Measurements from ENCODE around the genes SYT11 and SMG5.

DNA sequence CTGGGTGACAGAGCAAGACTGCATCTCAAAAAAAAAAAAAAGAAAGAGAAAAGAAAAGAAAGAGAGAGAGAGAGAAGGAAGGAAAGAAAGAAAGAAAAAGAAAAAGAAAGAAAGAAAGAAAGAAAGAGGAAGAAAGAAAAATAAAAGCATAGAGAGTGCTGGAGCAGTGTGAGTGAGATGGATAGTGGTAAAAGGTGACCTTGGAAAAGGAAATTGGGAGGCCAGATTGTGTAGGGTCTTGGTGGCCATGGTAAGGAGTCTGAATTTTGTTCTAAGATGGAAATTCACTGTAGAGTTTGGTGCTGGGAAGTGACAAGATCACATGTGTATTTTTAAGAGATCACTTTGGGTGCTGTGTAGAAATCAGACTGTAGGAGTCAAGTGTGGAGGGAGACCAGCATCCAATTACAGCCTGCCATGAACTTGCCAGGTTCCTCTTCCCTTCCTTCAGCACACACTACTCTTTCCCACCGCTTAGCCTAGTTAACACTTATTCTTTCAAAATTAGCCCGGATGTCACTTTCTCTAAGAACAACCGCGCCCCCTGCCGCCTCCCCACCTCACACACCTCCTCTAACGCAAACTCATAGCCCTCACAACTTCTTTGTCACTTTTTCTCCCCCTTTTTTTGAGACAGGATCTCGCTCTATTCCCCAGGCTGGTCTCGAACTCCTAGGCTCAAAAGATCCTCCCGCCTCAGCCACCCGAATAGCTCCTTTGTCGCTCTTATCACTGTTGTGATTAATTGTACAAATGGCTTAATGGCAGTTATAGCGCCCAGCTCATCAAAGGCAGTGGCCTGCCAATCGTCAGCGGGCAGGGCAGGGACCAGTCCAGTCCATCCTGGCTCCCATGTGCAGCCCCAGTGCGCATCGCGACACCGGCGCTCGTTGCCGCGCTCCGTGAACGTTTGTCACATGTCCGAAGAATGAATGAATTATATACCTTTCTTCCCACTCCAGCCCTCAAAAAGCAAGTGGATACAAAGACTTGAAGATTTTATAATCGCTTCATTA, 14.5 kb downstream of the GBA1 start:
- PRO-cap: no peak
- RAMPAGE, long total RNA, 4 experiments: no peak in any of the 4 experiments

DNA sequence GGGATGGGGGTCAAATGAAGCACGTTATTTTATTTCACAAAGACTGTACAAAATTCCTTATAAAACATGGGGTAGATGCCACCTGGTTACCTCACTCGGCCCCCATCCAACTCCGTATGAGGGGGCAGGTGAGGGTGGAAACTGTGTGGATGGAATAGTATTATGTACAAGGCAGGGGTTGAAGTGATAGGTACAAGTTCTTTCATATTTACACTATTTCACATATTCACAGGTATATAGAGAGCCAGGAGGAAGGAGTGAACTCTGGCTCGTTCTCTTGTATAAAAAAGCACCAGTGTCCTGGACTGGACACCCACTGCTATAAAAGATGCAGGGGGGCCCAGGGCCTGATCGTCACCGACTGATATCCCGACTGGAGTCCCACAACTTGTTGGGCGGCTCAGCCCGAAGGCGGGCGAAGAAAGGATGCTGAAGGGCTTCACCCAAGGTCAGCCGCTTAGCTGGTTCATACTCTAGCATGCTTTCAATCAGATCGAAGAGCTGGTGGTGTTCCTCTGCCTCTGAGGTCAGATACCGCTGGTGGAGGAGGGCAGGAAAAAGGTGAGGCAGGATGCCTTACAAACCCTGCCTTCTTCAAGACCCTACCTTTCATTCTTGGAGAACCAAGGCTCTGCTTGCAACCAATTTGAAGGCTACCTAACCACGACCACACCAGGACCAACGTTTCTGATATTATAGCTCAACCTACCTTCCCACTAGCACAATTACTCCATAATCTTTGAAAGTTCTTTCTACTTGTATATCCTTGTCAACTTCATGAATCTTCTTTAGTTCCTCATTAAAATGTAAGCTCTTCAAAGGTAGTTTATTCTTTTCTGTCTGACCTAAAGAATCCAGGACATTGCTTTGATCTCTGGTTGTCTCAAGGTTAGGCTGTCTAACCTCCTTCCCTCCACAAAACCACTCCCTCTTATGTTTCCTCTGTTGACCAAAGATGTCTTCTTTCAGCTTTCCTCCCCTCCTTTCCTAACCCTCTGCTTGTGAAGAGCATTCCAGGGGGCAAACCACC, 1.0 kb upstream of the SCAMP3 start:
- PRO-cap: no peak
- RAMPAGE, long total RNA, 4 experiments: no peak in any of the 4 experiments

DNA sequence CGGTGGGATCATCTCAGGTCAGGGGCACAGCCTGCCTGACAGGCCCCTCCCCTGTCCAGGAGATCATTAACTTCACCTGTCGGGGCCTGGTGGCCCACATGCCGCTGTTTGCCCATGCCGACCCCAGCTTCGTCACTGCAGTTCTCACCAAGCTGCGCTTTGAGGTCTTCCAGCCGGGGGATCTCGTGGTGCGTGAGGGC, 8.3 kb downstream of the HCN3 start:
- PRO-cap: no peak
- RAMPAGE, long total RNA, 4 experiments: no peak in any of the 4 experiments

- PRO-cap: no peak
- RAMPAGE, long total RNA, 4 experiments: no peak in any of the 4 experiments
Measured at GRCh38 chr1:155324644-155325695, 4.3 kb downstream of the RUSC1 start.

DNA sequence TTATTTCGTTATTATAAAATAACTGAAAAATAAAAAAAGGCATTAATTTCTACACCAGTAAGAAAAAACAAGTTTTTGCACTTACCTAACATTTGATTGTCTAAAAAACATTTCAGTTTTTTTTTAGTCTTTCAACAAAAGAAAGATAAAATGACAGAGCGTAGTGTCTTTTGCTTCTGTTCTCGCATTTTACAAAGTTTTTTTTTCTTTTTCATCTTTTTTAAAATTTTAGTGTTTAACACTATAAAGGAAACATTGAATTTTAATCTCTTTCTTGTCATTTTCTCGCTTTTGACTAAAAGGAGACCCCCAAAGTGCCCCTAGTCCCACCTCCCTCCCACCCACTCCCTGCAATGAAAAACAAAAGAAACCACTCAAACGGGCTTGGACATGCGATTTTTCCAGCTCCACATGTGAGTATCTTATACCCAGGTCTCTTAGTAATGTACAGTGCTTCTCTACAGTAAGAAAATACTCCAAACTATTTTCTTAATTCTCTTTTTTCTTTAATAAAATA, 14.9 kb downstream of the RUSC1 start:
- PRO-cap: no peak
- RAMPAGE, long total RNA, 4 experiments: no peak in any of the 4 experiments

GRCh38 chr1:155388348-155388857, 67.7 kb downstream of the RUSC1 start:
- PRO-cap: no peak
- RAMPAGE, long total RNA, 4 experiments: no peak in any of the 4 experiments

DNA sequence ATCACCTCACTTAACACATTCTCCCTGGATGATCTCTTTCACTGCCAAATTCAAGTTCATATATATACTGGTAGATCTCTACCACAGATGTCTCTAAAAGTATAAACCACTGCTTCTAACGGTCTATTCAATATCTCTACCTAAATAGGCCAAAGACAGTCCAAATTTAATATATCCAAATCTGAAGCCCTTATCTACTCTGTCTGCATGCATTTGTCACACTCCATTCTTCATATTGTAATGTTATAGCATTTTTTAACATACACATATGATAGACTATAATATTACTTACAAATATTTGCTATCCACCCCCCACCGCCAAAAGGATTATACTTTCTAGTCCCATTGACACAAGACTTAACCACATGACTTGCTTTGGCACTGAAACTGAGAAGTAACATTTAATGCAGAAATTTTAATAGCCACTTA, 106.0 kb downstream of the ASH1L start:
- PRO-cap: no peak
- RAMPAGE, long total RNA, 4 experiments: no peak in any of the 4 experiments

DNA sequence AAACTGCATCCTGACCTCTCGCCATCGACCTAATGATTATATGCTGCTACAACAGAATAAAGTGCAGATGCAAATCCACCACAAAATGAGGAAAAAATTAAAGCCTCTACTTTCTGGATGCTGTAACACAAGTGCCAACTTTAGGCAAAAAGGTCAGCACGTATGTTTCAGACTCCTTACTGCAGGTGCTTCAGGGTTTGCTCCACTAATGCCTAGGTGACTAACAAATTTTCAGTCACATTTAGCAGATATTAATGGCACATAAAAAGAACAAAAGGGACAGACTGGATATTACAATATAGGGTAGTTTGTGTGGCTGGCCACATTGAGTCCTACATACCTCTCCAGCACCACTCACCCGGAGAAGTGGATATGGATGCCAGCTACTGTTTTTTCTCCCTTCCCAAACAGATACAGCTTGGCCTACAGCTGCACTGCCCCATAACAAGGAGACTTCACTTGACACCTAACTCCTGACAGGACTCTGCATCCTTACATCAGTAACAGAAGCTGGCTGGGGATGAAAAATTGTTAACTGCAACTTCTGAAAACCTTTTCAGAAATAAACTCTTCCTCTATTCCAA, 9.7 kb downstream of the YY1AP1 start:
- PRO-cap: no peak
- RAMPAGE, long total RNA, 4 experiments: no peak in any of the 4 experiments

- PRO-cap: no peak
- RAMPAGE, long total RNA, 4 experiments: no peak in any of the 4 experiments
Measured at GRCh38 chr1:155679384-155679845, 9.2 kb downstream of the YY1AP1 start.

DNA sequence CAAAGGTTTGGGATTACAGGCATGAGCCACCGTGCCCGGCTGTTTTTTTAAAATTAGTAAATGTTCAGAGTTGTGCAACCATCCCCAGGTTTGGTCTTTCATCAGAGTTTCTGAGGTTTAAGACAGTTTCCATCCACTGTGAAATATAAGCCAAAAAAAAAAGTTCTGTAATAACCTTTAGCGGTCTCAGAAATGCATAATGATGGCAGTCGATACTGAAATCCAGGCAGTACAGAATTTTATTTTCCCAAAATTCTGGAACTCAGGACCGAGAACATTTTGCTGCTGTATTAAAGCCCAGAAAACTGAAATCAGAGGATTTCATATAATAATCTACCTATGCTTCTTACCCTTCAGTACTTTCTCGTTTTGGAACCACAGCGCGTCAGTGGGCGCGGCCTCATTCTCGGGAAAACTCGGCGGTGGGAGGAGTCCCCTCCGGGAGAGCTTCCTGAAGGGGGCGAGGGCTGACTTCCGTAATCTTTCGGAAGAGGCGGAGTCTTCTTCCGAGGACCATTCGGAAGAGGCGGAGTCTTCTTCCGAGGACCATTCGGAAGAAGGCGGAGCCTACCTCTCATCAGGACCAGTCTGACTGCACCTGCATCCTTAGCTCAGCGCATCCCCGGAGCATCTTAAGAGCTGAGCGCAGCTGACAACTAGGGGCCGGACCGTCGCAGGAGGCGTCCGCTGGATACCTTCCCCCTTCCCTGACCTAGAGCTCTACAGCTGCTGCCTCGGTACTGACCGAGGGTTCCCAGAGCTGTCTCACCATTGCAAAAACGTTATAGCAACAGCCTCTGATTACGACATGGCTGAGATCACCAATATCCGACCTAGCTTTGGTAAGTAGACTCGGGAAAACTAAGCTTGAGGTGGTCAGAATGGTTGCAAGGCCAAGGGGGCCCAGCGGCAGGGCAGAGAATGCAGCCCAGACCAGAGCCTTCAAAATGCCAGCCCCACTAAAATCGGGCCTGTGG, at the start of gene SYT11:
Gene SYT11 (plus strand): TSS at position 614 of the 977 bp plus-strand sequence.
- PRO-cap: bidirectional peak, plus-strand start at position 549 of the sequence, minus-strand start at position 395 of the sequence; bidirectional peak, plus-strand start at position 864 of the sequence, minus-strand start at position 767 of the sequence
- RAMPAGE, long total RNA, 4 experiments: start-site peak on the plus strand in 4 of 4 experiments, centred at positions 570 to 581 of the sequence, 87 to 665 reads per replicate

GRCh38 chr1:155950868-155951549, 9.6 kb downstream of the RXFP4 start:
- PRO-cap: no peak
- RAMPAGE, long total RNA, 4 experiments: no peak in any of the 4 experiments

- PRO-cap: no peak
- RAMPAGE, long total RNA, 4 experiments: no peak in any of the 4 experiments
Measured at GRCh38 chr1:155965039-155965781, 13.1 kb downstream of the ARHGEF2 start.

GRCh38 chr1:155969382-155970119, 8.8 kb downstream of the ARHGEF2 start:
- PRO-cap: no peak
- RAMPAGE, long total RNA, 4 experiments: no peak in any of the 4 experiments

DNA sequence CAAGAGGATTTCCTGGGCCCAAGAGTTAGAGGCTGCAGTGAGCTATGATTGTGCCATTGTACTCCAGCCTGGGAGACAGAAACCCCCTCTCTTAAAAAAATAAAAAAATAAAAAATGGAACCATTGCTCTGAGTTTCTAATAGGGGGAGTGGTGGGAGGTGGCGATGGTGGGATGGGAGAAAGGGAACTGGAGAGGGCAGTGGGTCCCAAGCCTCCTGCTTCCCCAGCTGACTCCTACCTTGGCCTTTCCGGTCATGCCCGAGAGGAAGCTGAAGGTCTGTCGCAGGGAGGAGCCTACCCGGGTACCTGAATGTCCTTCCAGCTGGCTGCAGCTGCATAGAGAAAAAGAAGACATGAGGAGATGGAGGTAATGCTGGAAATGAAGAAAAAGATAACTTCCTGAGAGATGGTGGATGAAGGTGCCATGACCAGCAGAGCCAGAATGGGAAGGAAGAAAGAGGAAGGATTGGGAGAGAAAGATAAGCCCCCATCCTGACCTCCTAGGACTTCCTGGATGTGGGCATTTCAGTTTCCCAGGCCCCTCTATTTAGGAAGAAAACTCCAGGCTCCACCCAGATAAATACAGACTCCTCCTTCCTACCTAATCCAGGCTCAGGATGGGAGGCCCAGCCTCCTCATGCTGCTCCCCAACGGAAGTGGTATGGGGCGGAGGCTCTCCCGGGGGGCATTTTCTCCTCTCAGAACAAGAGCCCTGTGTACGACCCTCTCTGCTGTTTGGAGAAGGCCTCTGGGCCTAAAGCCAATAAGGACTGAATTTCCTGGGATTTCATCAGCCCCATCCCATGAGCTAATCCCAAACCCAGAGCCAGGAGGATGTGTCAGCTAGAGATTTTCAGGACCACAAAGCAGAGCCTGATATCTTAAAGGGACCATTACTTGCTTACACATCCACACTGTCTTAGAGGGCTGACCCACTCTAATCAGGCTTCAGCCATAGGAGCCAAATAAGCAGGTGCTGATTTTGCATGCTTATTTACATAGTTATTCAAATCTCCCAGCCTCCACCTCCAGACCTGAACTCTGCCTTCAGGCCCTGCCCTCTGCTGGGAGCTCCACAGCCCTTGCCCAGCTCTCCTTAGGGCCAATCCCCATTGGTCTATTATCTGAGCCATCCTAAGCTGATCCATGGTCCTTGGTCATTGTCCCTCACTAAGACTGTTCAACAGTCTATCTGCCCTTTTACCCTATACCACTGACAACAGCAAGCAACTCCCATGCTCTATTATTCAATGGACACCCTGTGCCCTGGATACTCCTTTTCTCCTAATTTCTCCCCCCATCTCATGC, 5.0 kb upstream of the ARHGEF2 start:
- PRO-cap: bidirectional peak, plus-strand start at position 846 of the sequence, minus-strand start at position 737 of the sequence
- RAMPAGE, long total RNA, 4 experiments: start-site peak on the minus strand in 4 of 4 experiments, centred at positions 563 to 772 of the sequence, 33 to 95 reads per replicate

DNA sequence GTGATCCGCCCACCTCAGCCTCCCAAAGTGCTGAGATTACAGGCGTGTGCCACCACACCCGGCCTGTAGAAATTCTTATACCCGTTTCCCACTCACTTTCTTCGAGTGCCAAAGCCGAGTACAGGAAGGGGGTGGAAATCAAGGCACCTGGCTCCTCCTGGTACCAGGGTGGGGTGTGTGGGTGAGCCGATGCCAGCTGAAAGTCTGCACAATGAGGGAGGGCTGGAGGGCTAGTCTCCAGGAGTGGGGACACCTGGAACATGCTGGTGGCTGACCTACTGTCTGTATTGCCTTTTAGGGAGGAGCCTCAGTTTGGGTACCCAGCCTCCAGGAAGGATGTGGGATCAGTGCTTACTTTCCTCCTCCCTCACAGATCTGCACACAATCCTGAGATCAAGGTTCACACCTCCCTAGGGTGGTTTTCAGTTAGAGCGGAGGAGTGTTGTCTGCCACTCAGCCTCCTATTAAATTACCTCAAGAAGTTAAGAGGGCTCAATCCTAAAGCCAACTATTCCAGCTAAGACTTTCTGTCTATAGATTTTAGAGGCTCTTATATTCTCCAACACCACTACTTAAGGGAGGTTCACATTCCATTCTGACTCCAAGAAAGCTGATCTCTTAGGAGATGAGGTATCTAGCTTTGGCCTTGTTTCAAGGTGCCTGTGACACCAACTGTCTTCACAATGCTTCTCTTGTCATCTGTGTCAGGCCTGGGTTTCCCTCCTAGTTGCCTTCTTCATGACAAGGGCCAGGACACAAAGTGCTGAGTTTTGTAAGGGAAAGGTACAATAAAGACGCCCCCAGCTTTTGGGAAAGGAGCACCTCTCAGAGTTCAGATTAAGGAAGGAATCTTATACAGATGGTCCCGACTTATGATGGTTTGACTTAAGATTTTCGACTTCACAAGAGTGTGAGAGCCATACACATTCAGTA, 15.8 kb downstream of the SSR2 start:
- PRO-cap: no peak
- RAMPAGE, long total RNA, 4 experiments: no peak in any of the 4 experiments

DNA sequence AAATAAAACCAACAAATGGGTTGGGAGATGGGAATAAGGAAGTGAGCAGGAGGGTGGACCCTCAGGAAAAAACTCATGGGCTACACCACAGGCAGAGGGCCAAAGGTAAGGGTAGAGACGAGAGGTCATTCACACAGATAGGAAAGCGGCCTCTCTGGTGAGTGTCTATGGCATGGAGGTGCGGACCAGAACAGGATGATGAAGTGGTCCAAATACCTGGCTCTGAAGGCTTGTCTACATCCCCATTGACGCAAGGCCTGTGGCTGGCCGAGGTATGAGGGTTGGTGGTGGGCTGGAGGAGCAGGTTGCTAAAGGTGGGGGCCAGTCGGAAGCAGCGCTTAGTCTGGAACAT, 17.1 kb downstream of the SMG5 start:
- PRO-cap: no peak
- RAMPAGE, long total RNA, 4 experiments: no peak in any of the 4 experiments

GRCh38 chr1:156282075-156283241, at the start of gene SMG5:
SMG5 (minus strand) TSS chr1:156282825.
- PRO-cap: bidirectional peak, plus-strand start at chr1:156282935, minus-strand start at chr1:156282807
- RAMPAGE, long total RNA, 4 experiments: start-site peak on the plus strand in 1 of 4 experiments, at chr1:156282917-156282935 at its widest, 13 reads per replicate; start-site peak on the minus strand in 3 of 4 experiments, at chr1:156282804-156282825 at its widest, 97 to 837 reads per replicate

DNA sequence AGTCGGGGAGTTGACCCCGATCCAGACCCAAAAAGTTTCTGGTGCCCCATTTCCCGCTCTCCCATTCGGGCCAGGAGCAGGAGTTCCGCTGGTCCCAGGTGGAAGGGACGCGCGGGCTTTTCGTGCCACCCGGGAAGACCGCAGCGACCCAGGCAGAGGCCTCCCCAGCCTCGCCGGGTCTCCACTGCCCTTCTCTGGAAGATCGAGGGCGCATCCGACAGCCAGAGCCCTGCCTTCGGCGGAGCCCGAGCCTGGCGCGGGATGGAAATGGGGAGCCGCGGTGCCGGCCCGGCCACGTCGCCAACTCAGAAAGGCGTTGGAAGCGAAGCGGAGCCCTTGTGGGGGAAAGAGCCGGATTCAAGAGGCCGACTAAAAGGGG, 51.7 kb downstream of the RHBG start:
- PRO-cap: no peak
- RAMPAGE, long total RNA, 4 experiments: no peak in any of the 4 experiments

GRCh38 chr1:156463569-156464365, 36.8 kb downstream of the MEF2D start:
- PRO-cap: unidirectional peak, minus-strand start at chr1:156463955
- RAMPAGE, long total RNA, 4 experiments: no peak in any of the 4 experiments

DNA sequence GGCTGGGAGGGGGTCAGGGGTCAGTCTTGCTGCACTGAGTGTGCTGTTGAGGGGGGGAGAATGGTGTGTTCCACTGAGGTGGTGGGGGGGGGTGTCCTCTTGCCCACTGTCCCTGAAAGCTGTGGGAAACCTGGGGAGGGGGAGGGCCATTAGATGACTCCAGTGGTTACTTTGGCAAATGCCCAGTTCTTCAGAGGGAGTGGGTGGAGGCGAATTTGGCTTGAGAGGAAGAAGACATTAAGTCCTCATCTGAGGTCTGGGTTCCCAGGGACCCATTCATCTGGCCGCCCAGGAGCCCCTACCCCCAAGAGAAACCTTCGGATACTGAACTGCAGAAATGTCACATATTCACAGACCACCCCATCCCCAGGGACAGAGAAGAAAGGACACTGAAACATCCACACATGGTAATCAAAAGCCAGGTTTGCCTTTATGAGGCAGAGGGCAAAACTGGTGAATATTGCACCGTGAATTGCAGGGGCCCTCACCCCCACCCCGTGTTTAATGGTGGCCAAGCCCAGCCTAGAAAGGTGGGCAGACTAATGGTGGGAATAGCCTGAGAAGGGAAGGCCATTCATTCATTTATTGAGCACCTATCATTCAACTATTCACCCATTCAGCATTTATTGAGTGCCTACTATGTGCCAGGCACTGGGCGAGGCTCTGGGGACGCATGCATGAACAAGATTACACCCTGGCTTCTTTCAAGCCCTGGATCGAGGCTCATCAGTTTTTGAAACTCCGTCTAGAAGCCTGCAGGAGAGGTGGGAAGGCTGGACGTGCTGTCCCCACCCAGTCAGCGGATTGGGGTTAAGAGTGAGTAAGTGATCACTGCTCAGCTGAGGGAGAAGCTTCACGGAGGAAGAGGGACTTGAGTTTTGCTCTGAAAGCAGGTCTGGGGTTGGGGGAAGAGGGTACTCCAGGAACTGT, 35.9 kb downstream of the MEF2D start:
- PRO-cap: bidirectional peak, plus-strand start at position 838 of the sequence, minus-strand start at position 724 of the sequence
- RAMPAGE, long total RNA, 4 experiments: no peak in any of the 4 experiments